Trachea (tissue), 1 donor: ENCODE results near the gene MAP3K7.

GRCh38 chr6:88165775-88166142 is 388 bp downstream of the CNR1 start:
- PRO-cap: no peak

- PRO-cap: unidirectional peak, plus-strand start at chr6:88271922
These were observed 105.5 kb upstream of the CNR1 start for GRCh38 chr6:88271659-88272053.

- PRO-cap: no peak
These were observed 30.2 kb upstream of the PNRC1 start for GRCh38 chr6:89050165-89051026.

DNA sequence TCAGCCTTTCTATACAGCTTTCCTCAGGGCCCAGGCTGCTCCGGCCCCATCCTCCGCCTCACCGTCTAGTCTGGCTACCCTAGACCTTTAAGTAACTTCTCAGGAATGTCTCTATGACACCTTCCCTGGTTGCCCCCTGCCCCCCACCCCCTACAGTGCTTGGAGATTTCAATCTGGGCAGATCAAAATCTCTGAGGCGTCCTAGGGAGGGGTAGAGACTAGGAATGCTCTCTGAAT is 6.1 kb downstream of the UBE2J1 start:
- PRO-cap: no peak

- PRO-cap: no peak
These were observed 6.1 kb downstream of the RRAGD start for GRCh38 chr6:89405864-89406536.

- PRO-cap: no peak
These were observed 22.8 kb upstream of the LYRM2 start for GRCh38 chr6:89661307-89661777.

DNA sequence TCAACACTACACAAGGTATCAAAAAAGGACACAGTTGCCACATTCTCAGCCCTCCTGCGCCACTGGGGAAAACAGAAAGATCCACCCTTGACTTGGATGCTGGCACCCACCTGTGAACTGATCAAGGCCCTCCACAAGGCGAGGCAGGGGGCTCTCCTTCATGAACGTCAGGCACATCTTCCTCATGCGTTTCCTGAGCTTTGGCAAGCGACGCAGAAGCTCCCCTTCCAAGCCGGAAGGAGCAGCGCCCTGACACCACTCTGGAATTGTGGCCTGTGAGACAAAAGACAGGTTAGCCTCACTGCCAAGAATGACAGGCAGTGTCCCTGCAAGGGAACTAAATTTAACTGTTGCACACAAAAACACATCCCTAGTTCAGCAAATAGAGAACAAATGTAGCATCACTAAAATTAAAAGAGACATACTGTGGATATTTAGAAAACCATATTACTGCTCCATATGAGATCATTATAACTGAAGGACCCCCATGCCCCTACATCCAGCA is 42.0 kb upstream of the LYRM2 start:
- PRO-cap: no peak

DNA sequence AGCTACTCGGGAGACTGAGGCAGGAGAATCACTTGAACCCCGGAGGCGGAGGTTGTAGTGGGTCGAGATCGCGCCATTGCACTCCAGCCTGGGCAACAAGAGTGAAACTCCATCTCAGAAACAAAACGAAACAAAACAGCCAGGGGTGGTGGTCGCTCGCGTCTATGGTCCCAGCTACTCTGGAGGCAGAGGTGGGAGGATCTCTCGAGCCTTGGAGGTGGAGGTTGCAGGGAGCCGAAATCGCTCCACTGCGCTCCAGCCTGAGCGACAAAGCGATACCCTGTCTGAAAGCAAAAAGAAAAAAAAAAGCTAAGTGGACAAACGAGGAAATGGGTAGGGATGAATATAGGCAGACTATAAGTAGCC is 9.3 kb upstream of the MDN1 start:
- PRO-cap: no peak

GRCh38 chr6:89999985-90000394 is 105.7 kb downstream of the GJA10 start:
- PRO-cap: no peak

DNA sequence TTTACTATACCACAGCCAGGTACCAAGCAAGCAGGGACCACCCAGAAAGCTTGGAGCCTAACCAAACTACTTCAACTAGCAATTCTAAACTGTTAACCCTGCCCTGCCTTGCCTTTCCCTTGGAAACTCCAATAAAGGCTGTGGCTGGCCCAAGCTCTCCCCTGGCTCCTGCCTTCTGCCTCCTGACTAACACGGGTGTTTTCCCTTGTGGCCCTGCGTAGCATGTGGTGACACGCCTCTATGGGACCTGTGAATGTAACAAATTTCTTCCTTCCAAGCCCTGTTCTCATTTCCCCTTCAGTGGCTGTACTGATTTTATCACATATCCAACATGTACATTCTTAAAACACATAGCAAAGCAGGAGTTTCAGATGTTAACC is 120.8 kb downstream of the BACH2 start:
- PRO-cap: unidirectional peak, minus-strand start at position 177 of the sequence

DNA sequence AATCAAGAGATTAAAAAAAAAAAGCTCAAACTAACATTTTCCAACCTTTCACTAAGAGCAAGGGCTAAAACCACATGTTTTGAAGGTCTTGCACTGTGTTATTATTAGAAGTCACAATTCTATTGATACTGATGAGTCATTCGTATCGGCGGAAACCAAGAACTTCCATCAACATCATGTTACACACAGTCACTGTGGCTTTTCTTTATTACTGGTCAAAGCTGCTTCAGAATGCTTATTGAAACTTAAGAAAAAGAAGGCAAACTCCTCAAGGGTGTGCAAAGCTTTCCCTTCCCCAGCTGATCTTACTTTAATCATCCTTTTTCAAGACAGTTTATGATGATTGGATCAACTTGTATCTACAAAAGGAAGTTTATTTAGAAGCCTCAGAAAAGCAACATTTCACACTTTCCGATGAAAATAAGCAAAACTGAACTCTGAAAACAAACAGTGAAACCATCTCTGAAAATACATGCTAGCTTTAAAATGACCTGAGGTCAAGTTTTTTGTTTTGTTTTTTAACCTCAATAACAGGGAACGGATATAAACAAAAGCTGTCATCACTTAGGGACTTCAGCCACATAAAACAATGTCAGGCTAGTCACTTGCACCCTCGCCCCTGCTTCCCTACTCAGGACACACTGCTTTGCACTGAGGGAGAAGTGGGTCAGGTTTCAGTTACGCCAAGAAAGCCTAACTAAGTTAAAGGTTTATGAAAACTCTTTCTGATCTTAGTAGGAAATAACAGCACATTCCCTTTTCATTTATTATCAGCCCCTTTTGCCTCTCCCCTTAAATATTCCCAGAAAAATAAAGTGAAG is 11.7 kb downstream of the BACH2 start:
- PRO-cap: no peak

- PRO-cap: no peak
These were observed 3.5 kb downstream of the BACH2 start for GRCh38 chr6:90292881-90293797.

DNA sequence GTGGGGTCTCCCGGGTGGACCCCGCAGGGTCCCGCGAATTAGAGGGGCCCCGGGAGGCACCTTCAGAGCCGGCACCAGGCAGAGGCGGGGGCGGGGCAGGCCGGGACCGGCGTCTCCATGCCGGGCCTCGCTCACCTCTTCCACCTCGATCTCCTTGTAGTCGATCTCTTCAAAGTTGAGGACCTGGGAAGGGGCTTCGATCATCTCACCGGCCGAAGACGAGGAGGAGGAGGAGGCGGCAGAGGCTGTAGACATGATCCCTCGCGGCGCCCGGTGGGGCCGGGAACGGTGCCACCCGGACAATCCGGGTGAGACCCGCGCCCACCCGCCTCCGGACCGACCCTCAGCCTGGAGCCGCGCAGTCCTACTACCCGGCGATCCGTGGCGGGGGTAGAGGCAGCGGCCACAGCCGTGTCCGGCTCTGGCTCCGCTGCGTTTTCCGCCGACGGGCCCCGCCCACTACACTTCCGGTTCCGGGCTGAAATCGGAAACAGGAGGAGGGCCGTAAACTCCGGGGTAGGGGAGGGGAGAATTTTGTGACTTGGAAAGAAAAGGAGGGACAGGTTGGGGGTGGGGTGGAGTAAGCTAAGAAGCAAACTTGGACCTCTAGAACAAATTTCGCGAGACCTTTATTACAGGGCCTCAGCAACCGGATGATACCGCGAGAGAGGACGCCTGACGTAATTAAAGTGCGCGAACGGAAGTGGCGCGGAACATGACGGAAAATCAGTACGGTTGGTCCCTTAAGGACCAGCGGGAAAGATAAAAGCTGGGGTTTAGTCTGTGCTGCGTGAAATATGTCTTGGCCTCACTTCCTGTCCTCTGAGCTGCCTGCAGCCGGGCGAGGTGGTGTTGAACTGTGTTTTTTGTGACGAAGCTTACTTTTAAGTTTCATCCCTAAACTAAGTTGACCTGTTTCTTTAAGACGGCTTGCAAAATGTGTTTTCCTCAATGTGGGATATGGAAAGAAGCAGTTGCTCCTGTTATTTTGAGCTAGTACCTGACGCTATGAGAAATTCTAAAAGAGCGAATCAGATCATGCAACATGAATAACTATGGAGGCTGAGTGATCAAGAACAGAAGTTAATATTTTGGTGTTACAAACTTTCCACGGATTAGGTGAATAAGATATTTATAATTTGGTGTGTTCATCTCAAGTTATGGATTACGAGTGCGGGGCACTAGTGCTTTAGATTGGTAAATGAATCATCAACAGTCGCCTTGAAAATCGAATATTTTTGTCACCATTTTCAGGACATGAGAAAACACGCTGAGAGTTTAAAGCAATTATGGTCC is at the start of gene MAP3K7:
Gene MAP3K7 (minus strand): TSS at position 444 of the 1,296 bp plus-strand sequence.
- PRO-cap: unidirectional peak, minus-strand start at position 439 of the sequence

- PRO-cap: no peak
These were observed 249.6 kb upstream of the MAP3K7 start for GRCh38 chr6:90836470-90836790.

GRCh38 chr6:90940811-90941230 is 353.9 kb upstream of the MAP3K7 start:
- PRO-cap: no peak

DNA sequence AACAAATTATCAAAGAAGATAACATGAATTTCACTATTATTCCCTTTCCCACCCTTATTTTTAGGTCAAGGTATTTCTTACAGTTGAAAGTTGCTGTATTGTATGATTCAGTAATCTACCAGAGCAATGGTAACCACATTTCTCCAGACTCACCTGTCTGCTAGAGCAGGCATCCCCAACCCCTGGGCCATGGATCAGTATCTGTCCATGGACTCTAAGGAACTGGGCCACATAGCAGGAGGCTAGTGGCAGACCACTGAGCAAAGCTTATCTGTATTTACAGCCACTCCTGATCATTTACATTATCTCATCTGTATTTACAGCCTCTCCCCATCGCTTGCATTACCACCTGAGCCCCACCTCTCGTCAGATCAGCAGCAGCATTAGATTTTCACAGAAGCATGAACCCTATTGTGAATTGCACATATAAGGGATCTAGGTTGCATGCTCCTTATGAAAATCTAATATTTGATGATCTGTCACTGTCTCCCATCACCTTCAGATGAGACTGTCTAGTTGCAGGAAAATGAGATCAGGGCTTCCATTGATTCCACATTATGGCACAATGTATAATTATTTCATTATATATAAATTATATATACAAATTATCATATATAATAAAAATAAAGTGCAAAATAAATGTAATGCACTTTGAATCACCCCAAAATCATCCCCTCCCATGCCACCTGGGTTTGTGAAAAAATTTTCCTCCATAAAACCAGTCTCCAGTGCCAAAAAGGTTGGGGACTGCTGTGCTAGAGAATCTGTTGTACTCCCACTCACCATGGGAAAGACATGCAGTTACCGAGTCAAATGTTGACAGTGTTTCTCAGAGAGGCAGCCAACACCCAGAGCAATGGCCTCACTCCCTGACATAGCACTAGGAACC is 60.2 kb upstream of the MANEA start:
- PRO-cap: no peak

GRCh38 chr6:95574688-95575300 is 2.5 kb upstream of the MANEA start:
- PRO-cap: no peak

GRCh38 chr6:96575326-96575643 is 12.4 kb downstream of the FHL5 start:
- PRO-cap: no peak

GRCh38 chr6:96836668-96836834 is 726 bp downstream of the GPR63 start:
- PRO-cap: no peak

- PRO-cap: no peak
These were observed 4.6 kb downstream of the NDUFAF4 start for GRCh38 chr6:96893037-96893526.